ENCODE measurements around a stretch of chr12.

DNA sequence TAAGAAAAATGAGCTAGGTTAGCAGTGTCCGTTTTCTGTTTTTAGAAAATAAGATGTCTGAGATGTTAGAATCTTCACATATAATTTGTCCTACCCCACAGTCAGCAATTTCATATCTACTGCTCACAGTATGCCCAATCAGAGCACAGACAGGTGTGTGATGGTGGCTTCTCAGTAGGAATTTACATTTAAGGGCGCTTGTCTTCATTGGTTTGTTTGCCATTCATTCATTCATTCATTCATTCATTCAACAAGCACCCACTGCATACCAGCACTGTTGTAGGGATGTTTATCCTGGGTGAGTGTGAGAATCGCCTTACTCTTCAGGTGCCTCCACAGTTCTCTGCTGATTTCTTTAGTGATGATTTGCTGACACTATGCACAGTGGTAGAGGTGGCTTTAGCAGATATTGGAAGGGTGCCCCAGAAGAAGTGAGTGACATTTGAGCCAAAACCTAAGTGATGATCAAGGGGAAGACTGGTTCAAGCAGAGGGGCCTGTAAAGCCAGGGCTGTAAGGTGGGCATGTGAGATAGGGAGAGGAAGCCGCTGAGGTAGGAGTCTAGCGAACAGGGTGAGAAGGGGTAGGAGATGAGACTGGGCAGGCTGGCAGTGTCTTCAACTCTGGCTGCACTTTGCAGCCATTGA lies 83.4 kb downstream of the CRADD start:
- PRO-cap: no peak
- RAMPAGE, long total RNA, 4 experiments: no peak in any of the 4 experiments

GRCh38 chr12:93767488-93767882 lies 90.3 kb downstream of the CRADD start:
- PRO-cap: no peak
- RAMPAGE, long total RNA, 4 experiments: no peak in any of the 4 experiments

DNA sequence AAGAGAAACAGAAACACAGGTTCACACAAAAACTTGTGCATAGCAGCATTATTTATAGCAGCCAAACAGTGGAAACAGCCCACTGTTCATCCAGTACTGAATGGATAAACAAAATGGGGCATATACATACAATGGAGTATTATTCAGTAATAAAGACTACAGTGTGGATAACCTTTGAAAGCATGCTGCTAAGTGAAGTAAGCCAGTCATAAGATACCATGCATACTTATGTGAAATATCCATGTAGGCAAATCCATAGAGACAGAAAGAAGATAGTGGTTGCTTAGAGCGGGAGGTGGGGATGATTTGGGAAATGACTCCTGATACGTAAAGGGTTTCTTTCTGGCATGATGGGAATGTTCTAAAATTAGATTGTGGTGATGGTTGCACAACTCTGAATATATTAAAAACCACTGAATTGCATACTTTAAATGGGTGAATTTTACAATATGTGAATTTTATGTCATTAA lies 99.4 kb downstream of the CRADD start:
- PRO-cap: no peak
- RAMPAGE, long total RNA, 4 experiments: no peak in any of the 4 experiments

GRCh38 chr12:93813851-93814407 lies 136.8 kb downstream of the CRADD start:
- PRO-cap: no peak
- RAMPAGE, long total RNA, 4 experiments: no peak in any of the 4 experiments

DNA sequence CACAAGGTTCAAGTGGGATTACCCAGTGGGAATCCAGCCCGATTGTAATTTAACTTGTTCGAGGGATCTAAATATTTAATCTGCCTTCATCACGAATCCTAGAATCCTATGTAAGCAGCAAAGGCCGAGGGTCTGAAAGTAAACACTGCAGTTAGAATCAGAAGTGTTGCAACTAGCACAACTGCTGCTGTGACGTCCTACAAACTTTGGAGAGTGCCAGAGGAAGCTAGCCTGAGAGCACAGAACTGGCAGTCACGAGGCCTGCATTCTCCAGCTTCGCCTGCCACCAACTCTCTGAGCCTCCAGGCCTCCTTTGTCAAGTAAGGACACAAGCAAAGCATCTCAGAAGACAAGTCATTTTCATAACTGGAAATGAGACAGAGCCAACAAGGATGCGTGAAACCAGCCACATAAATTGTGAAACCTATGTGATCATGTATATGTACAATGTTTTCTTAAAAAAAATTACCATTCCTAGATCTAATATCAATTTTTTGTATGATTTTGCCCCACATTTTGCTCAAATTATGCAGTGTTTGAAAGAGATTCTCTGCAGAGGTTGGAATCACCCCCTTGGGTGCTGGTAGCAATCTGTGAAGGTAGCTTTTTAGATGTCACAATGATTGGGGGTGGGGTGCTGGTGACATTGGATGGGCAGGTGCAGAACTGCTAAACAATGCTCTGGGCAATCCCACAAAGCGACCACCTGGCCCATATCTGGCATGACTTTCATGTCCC lies 137.4 kb downstream of the CRADD start:
- PRO-cap: unidirectional peak, plus-strand start at position 242 of the sequence; unidirectional peak, plus-strand start at position 266 of the sequence
- RAMPAGE, long total RNA, 4 experiments: no peak in any of the 4 experiments

DNA sequence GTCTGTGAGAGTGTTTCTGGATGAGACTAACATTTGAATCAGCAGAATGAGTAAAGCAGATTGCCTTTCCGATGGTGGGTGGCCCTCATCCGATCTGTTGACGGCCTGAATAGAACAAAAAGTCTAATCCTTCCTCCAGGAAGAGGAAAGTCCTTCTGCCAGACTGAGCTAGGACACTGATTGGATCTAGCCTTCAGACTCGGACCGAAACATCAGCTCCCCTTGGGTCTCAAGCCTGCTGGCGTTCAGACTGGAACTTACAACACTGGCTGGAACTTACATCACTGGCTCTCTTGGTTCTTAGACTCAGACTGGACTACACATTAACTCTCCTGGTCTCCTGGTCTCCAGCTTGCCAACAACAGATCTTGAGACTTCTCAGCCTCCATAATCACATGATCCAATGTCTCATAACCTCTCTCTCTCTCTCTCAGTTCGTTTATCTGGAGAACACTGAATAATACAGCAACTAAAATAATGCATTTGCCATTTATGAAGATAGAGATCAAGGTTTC lies 193.5 kb upstream of the PLXNC1 start:
- PRO-cap: bidirectional peak, plus-strand start at position 287 of the sequence, minus-strand start at position 99 of the sequence
- RAMPAGE, long total RNA, 4 experiments: no peak in any of the 4 experiments

GRCh38 chr12:94007668-94007962 lies 140.8 kb upstream of the PLXNC1 start:
- PRO-cap: no peak
- RAMPAGE, long total RNA, 4 experiments: no peak in any of the 4 experiments

DNA sequence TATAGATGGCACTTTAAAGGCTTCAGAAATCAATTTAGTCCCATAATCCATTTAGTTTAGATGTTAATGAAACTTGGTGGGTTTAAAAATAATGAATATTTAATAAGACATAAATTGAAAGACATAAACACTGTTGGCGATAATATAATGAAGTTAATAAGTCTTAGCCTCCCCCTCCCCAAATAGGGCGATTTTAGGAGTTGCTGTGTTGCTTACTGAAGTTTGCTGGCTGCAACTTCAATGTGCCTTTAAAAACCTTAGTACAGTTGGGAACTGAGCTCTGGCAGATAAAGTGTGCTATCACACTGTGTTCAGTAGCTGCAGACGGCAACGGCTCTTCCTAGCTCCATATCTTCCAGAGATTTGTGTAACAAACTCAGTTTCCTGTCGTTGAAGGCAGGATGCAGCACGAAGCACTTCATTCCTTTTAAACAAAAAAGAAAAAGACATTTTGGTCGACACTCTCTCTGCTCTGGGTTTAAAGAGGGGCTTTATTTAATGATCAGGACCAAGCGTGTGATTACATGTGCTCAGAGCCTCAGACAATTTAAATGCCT lies 19.6 kb downstream of the PLXNC1 start:
- PRO-cap: no peak
- RAMPAGE, long total RNA, 4 experiments: no peak in any of the 4 experiments

DNA sequence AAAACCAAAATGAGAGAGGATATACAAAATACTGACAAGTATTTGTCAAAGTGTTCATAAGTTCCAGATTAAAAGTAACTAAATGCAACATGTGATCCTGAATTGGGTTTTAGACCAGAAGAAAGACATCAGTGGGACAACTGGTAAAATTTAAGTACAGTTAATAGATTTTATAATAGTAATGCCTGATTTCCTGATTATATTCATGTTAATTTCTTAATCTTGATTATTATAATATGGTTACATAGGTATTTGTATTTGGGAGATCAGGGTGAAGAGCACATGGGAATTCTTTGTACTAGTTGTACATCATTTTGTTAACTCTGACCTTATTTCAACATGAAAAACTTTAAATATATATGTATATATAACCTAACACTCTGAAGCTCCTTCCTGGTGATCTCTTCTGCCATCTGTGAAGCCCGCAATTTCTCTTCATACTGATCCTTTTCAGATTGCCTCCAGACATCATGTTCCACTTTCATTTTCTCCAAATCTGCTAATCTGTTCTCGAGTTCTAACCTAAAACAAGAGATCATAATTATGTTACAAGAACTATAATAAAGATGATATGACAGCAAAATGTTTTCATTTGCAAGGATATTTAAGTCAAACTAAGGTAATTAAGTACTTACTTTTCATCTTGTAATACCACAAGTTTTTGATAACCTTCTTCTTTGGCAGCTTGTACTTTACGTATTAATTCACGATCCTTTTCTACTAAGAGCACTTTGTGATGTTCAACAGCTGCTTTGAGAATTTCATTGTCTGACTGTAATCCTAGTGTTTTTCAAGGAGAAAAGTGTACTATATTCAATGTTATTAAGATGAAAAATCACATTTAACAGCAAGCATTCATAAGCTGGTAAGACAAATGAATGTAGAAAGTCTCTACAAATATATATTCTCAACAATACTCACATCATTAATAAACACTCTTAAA lies 92.0 kb downstream of the CEP83 start:
- PRO-cap: no peak
- RAMPAGE, long total RNA, 4 experiments: no peak in any of the 4 experiments

DNA sequence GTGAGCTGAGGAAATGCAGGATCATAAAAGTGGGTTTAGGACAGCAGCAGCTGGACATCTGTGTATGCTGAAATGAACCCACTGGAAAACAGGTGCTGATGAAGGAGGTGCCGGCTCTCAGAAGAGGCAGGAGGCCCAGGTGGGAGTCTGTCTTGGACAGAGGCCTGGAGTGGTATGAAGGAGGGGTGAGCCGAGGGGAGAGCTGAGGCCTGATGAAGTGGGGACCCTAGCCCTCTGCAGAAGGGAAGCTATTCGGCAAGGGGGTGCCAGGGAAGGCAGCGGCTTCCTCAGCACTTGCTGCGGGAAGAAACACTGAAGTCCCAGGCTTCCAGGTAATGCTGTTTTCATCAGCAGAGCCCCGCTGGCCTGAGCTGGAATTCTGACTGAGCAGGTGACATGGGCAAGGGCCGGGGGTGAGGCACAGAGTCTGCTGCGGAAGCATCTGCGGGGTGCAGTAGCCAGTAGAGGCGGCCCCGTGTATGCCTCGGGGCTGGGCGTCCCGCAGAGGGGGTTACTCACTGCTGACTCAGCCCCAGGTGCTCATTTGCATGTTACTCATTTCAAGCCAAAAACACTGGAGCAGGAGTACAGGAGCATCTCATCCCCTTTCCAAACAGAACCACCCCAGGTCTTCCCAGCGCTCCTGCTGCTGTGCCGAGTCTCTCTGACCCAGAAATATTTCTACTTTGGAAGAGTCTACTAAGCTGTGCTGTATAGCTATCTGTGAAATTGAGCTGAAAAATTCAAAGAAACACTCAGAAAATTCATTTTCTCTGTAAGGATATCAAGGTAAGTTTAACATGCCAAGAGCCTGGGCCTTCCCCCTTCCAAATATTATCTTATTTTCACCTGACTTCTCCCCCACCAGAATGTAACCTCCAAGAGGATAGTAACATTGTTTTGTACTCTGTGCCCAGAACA lies 89.5 kb downstream of the TMCC3 start:
- PRO-cap: bidirectional peak, plus-strand start at position 568 of the sequence, minus-strand start at position 368 of the sequence
- RAMPAGE, long total RNA, 4 experiments: no peak in any of the 4 experiments

GRCh38 chr12:94631541-94631740 lies 18.9 kb downstream of the TMCC3 start:
- PRO-cap: no peak
- RAMPAGE, long total RNA, 4 experiments: no peak in any of the 4 experiments

- PRO-cap: no peak
- RAMPAGE, long total RNA, 4 experiments: no peak in any of the 4 experiments
Measured at GRCh38 chr12:94673653-94674141, 23.3 kb upstream of the TMCC3 start.

GRCh38 chr12:94872615-94873275 lies 130.8 kb downstream of the NDUFA12 start:
- PRO-cap: no peak
- RAMPAGE, long total RNA, 4 experiments: no peak in any of the 4 experiments

DNA sequence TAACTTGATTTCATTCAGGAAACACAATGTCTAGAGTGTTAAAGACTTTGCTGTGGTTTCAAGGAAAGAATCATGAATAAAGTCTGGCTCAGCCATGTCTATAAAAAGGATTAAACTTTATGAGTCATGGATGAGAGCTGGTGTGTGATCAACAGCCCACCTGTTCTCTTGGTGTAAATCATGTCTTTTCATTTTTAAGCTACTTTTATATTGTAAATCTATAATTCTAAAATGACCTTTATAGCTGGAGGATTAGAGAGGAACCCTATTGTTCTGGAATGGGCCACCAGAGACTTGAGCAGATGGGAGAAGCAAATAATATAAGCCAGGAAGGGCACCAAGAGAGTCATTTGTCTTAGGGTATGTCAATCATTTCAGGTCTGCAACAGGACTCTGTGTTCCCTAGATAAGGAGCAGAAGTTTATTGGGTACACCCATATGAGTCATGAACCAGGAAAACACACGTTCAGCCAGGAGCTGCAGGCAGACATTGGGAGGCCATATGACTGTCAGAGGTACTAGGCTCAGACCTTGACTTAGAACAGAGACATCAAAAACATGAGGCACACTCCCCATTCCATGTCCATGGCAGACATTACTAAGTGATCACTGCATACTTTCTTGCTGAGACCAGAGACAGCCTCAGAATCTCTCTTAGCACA lies 49.4 kb downstream of the NDUFA12 start:
- PRO-cap: unidirectional peak, plus-strand start at position 437 of the sequence
- RAMPAGE, long total RNA, 4 experiments: no peak in any of the 4 experiments

DNA sequence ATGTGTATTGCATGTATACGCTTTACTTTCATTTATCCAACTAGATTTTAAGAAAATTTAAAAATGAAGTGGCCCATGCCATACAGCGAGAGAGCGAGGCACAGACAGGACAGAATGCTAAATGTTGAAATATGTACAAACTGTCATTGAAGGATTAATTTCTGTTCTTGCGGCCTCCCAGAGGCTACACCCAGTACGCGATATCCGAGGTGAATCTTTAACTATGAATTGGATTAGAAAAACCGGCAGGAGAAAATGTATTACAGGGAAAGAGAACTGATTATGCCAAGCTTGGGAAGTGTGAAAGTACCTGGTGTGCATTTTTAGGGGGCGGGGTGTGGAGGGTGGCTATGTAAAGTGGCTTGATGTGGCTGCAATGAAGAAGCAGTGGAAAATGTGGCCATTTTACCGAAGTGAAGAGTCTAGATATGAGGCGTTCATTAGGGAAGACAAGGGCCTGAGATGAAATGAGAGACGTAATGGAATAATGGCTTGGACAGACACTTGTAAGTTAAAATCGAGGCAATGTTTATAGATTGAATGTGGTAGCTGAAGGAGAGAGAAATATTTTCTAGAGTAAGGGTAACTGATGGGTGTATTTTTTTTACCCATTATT lies 1.1 kb downstream of the VEZT start:
- PRO-cap: no peak
- RAMPAGE, long total RNA, 4 experiments: no peak in any of the 4 experiments

GRCh38 chr12:95380841-95381514 lies 93.0 kb upstream of the METAP2 start:
- PRO-cap: no peak
- RAMPAGE, long total RNA, 4 experiments: no peak in any of the 4 experiments

- PRO-cap: no peak
- RAMPAGE, long total RNA, 4 experiments: no peak in any of the 4 experiments
Measured at GRCh38 chr12:95547410-95548073, 3.7 kb downstream of the USP44 start.

DNA sequence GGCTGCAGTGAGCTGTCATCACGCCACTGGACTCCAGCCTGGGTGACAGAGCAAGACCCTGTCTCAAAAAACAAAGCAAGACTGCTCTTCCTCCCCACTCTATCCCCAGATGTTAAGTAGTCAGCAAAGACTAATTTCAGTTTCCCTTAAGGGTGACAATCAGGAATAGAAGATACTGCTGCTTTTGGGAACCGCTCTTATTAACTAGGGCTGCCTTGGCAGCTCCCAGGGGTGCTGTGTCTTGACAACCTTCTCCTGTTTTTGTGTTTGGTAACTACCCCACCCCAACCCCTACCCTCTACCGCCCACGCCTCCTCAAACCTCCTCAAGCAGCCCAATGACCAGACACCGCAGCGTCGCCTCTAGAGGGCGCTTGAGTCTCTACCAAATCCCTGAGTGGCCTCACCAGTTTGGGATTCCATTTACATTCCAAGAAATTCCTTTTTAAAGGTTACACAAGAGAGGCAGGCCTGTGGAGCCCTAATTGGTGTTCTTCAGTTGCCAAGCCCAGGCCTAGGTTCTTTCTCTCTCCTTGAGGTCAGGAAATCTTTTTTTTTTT lies 72.2 kb upstream of the USP44 start:
- PRO-cap: no peak
- RAMPAGE, long total RNA, 4 experiments: no peak in any of the 4 experiments

- PRO-cap: no peak
- RAMPAGE, long total RNA, 4 experiments: no peak in any of the 4 experiments
Measured at GRCh38 chr12:95636842-95637466, 85.7 kb upstream of the USP44 start.

DNA sequence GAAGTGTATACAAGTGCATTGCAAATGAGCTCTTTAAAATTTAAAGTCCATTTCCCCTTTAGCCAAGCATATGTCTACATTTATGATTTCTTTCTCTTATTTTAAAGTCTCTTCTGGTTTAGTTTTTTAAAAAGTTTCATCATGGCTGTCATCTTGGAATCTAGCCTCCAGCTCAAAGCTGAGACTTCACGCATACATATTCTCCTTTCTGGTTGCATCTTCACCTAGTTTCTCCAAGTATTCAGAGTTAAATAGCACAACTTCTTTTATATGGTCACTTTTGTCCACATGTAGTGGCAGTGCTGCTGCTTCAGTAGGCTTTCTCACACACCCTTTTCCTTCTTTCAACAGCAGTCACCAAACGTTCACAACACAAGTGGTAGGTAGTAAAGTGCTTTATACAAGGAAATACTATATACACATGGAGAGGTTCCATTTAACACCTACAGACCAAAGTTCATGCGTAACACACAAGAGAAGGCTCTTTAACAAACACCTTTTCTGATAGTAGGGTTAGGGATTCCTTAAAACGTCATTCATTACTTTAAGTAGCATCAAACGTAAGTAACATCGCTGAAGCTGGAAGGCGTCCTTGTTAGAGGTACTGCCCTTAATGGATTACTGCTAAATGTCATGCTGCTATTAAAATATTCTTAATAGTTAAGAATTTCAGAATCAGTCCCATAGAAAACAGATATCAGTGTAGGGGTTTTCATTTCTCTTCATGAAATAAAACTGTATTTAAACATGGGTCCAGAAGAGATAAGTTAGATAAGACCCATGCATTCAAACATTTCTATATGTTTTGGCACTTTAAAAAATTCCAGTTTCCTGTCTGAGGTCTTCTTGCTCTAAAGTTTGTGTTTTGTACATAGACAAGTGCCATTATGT lies 107.1 kb upstream of the USP44 start:
- PRO-cap: no peak
- RAMPAGE, long total RNA, 4 experiments: no peak in any of the 4 experiments

All from esophagus squamous epithelium (tissue), 4 donors.